Metastatic Liver Carcinoma in the Adrenal Gland (tissue), 2 donors: ENCODE measurements around a stretch of chr16.

DNA sequence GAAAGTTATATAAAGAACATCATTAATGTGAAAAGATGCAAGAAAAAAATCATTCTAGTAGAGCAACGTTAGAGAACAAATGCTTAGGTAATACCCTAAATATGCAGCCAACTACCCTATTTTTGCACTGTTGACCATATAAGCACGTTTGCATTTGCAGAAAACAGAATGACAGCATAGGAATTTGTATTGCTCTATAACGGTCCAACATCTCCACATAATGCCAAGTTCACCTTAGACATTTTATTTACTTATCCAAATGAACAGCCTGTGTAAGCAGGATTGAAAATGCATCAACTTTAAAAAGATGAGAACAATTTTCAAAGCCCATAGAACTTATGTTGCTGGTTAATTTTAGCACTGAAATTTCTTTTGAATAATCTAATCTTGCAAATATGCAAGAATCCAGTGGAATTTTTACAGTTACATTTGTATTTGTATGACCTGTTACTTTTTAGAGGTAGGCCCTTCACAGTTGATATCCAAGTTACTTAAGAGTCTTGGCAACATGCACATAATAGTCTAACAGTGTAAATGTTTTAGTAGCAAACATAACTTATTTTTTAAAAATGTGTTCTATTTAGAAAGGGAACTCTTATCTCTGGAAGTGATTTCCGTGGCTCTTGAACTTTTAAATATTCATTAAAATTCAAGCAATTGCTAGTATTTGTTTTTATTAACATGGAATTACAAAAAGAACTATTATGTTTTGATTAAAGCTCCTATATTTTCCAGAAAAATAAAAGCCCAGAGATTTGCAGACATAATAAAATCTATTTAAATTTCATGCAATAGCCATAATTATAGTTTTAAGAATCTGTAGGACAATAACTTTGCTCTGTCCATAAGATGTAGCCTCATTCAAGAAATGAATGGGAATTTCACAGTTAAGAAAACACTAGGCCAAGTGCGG lies 19.3 kb upstream of the RSL1D1 start:
- PRO-cap, 2 experiments: no peak in any of the 2 experiments

GRCh38 chr16:11871738-11872883 lies 20.8 kb upstream of the RSL1D1 start:
- PRO-cap, 2 experiments: no peak in any of the 2 experiments

DNA sequence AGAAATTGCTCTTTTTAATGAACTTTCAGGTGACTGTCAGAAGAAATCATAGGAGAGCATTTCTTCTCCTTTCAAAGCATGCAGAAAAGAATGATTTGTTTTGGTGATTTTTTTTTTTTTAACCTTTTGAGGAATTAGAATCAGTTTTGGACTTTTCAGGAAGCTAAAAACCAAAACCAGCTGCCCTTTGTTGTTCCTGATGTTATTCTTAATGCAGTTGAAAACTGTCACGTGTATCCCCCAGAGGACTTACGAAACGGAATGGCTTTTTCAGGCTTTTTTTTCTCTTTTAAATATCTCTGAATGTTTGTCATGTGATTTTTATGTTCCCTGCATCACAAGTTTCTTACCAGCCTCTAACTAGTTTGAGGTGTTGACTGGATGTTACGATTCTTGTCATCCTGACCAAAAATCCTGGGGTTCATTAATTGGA lies 34.1 kb downstream of the SNX29 start:
- PRO-cap, 2 experiments: no peak in any of the 2 experiments

DNA sequence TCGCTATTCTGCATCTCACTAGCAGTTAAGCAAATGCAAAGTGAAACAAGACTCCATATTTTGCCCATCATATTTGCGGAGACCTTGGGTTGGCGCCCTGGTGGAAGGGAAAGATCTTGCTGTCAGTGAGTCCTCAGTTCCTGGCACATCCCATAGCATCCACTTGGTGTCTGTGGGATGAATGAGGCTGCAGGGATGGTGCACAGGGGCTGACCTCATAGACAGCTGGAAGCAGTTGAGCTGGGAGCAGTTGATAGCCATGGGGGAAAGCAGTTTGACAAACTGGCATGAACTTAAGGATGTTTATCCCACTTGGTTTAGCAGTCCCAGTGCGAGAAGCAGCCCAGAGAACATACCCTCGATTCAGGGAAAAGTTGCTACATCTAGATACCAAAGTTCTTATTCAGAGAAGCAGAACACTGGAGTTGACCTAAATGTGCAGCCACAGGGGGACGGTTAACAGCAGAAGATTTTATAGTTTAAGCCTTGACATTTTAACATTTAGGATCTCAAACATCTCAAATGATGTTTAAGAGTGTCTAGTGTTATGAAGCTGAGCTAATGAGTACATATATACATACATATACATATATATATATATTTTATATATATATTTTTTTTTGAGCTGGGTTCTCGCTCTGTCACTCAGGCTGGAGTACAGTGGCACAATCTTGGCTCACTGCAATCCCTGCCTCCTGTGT lies 80.8 kb downstream of the SNX29 start:
- PRO-cap, 2 experiments: no peak in any of the 2 experiments

DNA sequence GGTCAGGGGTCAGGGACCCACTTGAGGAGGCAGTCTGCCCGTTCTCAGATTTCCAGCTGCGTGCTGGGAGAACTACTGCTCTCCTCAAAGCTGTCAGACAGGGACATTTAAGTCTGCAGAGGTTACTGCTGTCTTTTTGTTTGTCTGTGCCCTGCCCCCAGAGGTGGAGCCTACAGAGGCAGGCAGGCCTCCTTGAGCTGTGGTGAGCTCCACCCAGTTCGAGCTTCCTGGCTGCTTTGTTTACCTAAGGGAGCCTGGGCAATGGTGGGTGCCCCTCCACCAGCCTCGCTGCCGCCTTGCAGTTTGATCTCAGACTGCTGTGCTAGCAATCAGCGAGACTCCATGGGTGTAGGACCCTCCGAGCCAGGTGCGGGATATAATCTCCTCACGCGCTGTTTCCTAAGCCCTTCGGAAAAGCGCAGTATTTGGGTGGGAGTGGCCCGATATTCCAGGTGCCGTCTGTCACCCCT lies 99.1 kb downstream of the SNX29 start:
- PRO-cap, 2 experiments: no peak in any of the 2 experiments

DNA sequence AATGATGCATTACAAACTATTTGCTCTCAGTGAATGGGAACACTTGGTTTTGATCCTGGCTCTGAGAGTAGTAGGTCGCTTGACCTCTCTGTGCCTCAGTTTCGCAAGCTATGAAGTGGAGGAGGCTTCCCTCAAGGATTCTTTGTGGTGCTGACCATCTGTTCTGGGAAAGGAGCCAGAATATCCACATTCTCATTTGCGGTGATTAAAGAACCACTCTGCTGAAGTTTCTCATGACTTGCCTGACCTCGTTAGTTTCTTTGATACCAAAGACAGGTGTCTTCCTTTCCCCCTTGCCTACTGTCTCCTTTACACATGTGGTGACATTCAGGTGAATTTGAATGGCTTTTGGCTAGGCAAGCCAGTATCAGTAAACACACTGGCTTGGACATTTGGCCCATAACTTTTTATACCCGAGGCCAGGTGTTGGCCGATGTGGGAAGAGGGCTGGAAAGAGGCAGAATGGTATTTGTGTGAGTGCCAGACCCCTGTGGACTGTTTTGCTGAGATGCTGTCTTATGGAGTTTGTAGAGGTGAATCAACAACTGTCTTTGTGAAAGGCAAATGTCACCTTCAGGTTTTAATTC lies 116.1 kb downstream of the SNX29 start:
- PRO-cap, 2 experiments: no peak in any of the 2 experiments

- PRO-cap, 2 experiments: no peak in any of the 2 experiments
Measured at GRCh38 chr16:12100107-12100463, 123.6 kb downstream of the SNX29 start.

GRCh38 chr16:12211734-12212133 lies 235.2 kb downstream of the SNX29 start:
- PRO-cap, 2 experiments: no peak in any of the 2 experiments

- PRO-cap, 2 experiments: peak in 2 of 2 experiments; most common plus-strand start chr16:12212273 (in 1); most common minus-strand start chr16:12212235 (in 1)
Measured at GRCh38 chr16:12212134-12212715, 235.7 kb downstream of the SNX29 start.

- PRO-cap, 2 experiments: no peak in any of the 2 experiments
Measured at GRCh38 chr16:12260596-12261115, 284.1 kb downstream of the SNX29 start.

- PRO-cap, 2 experiments: no peak in any of the 2 experiments
Measured at GRCh38 chr16:12532811-12533281, 270.8 kb downstream of the CPPED1 start.

DNA sequence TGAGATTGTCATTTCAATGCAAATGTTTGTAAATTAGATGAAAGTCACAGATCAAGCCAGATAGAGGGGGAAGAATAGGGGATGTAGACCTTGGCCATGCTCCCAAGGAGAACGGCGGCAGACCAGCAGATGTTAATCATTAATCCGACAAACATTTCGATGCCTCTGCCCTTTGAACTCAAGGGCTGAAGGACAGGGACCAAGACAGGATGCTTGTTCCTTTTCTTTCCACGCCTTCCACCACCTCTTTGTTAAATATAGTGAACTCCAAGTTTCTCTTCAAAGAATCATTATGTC lies 190.4 kb downstream of the CPPED1 start:
- PRO-cap, 2 experiments: peak in 2 of 2 experiments; most common plus-strand start position 191 of the sequence (in 2)

GRCh38 chr16:12801401-12802110 lies 2.1 kb downstream of the CPPED1 start:
- PRO-cap, 2 experiments: no peak in any of the 2 experiments

DNA sequence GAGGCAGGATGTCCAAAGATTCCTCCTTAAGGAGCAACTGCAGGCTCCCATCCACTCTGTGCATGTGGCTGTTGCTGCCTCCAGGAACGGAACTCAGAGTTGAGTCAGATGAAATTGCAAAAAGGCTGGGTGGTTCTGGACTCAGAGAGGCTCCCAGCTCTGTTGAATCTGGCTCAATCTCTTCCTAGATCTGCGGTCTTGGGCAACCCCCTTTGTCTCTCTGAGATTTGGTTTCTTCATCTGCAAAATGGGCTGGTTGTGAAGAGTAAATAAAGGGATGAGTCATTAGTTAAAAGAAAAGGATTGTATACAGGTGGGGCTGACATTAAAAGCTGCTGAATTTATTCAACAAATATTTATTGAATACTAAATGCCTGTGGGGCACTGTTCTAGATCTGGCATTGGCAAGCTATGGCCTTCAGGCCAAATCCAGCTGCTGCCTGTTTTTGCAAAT lies 197.3 kb downstream of the SHISA9 start:
- PRO-cap, 2 experiments: no peak in any of the 2 experiments

GRCh38 chr16:14013453-14014453 lies 57.4 kb upstream of the MRTFB start:
- PRO-cap, 2 experiments: no peak in any of the 2 experiments

DNA sequence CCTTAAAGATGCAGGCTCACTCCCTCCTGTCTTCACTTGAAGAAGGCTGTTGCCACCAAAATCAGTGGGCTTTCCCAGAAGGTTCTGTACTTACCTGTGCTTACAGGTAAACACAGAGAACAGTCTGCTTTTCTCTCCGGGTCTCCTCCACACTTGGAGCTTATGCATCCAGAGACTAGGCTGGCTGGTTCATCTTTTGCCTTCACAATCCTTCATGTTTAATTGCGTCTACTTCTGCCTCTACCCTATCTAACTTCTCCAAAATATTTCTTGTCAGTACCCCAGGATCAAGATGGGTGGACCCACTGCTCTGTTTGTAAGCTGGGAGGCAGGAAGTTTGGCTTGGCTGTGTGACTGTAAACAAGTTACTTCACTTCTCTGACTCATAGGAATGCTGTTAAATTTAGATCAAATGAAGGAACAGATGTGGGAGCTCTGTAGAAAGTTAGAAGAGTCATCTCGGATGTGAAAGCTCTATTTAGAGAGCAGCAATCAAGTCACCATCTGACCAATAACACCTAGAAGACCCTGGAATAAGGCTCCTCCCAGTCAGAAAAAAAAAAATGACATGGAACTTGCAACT lies 55.3 kb upstream of the MRTFB start:
- PRO-cap, 2 experiments: peak in 1 of 2 experiments; most common plus-strand start position 449 of the sequence (in 1); most common minus-strand start position 316 of the sequence (in 1)

DNA sequence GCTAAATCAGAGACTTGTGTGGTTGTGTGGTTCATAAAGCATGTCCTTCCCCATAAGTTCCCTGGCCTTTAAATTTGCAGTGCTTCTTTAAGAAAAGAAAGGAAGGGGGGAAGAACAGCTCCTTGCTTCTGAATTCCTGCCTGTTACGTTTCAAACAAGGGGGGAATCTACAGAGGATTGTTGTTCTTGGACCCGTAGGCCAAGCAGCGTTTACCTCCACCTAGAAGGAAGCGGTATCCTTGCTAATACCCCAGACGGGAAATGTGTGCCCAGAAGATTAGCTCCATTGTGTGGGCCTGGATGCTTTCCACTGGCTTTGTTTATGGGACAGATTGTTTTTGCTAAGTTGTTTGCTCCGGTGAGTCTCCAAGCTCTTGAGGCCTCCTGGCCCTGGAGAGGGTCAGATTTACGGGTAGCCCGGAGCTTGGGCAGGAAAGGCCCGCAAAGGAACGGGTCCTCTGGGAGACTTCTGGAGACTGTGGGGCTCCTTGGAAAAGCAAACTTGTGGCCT lies 28.5 kb upstream of the MRTFB start:
- PRO-cap, 2 experiments: no peak in any of the 2 experiments

DNA sequence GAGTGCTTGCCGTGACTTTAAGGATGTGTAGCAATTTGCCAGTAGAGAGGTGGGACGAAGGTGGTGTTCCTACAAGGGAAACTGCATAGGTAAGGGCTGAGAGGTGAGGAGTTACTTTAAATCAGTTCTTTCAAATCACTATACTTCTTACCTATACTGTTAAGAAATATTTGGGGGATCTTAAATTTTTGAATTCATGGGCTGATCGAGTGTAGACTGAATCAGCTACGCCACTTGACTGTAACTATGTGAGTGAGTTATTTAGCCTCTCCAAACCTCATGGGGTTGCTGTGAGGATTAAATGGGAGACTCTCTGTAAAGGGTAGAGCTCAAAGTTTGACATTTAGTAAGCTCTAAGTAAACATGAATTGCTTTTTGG lies 35.1 kb downstream of the MRTFB start:
- PRO-cap, 2 experiments: no peak in any of the 2 experiments

DNA sequence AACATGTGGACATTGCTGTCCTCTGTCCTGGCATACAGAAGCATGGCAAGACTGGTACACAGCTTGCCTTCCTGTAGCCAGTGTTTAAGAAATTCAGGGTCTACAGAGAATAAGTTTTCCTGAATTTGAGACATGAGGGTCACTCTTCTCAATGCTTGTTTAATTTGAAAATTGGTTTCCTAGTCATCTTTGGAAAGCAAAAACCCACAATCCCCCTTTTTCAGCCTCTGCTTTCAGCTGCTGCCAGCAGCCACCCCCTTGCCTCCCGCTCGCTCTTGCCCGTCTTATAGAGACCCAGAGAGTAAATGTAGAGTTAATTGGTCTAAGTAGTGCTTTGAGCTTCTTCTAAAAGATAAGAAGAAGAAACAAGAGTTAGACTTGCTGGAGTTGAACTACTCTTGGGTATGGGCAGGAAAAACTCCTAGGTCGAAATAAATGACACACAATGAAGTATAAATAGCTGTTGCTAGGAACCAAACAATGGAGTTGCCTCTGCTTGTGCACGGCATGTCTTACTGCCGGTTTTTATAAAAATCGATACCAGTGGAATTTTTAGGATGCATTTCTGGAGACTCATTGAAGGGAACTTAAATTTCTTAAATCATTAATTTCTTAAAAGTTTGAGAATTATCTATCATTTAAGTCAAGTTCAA lies 116.7 kb downstream of the MRTFB start:
- PRO-cap, 2 experiments: no peak in any of the 2 experiments

GRCh38 chr16:14350100-14350567 lies 279.0 kb downstream of the MRTFB start:
- PRO-cap, 2 experiments: no peak in any of the 2 experiments